Retinal pigment epithelial cell (primary cell): ENCODE measurements around the gene NOP10.

GRCh38 chr15:31504335-31504746 is 177.7 kb downstream of the KLF13 start:
- RRBS: no CpG with 5 or more reads among the region's 10 CpGs

DNA sequence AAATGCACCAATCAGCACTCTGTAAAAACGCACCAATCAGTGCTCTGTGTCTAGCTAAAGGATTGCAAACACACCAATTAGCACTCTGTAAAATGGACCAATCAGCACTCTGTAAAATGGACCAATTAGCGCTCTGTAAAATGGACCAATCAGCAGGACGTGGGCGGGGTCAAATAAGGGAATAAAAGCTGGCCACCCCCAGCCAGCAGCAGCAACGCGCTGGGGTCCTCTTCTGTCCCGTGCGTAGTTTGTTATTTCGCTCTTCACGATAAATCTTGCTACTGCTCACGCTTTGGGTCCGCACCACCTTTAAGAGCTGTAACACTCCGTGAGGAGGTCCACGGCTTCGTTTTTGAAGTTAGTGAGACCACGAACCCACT is 52.7 kb upstream of the OTUD7A start:
- RRBS: no CpG with 5 or more reads among the region's 16 CpGs

- RRBS: 0% methylated on average over 3 of the region's 20 CpGs
Measured at GRCh38 chr15:32615969-32616384, 673 bp downstream of the ARHGAP11A start.

GRCh38 chr15:32833963-32834896 is 116.4 kb downstream of the GREM1 start:
- RRBS: no CpG with 5 or more reads among the region's 4 CpGs

- RRBS: no CpG with 5 or more reads among the region's 2 CpGs
Measured at GRCh38 chr15:33022512-33022994, 172.0 kb downstream of the FMN1 start.

DNA sequence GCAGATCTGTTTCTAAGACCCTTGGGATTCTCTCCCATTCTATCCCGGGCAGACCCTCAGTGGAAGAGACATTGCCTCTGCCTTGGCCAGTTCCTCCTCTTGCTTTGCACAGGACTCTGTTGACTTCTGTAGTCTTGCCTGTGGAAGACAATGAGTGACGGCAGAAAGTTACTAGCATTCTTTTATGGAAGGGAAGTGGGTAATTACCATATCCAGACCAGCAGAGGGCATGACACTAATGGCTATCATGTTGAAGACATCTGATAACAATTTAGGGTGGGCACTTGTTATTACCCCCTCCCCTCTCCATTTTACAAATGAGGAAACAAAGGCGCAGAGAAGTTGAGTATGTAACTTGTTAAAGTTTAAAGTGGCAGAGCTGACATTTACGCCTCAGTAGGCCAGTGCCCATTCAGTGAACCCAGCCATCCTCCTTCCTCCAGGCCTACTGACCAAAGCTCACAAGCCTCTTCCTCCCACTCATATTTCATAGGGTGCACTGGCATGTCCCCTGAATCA is 48.2 kb upstream of the FMN1 start:
- RRBS: no CpG with 5 or more reads among the region's 4 CpGs

DNA sequence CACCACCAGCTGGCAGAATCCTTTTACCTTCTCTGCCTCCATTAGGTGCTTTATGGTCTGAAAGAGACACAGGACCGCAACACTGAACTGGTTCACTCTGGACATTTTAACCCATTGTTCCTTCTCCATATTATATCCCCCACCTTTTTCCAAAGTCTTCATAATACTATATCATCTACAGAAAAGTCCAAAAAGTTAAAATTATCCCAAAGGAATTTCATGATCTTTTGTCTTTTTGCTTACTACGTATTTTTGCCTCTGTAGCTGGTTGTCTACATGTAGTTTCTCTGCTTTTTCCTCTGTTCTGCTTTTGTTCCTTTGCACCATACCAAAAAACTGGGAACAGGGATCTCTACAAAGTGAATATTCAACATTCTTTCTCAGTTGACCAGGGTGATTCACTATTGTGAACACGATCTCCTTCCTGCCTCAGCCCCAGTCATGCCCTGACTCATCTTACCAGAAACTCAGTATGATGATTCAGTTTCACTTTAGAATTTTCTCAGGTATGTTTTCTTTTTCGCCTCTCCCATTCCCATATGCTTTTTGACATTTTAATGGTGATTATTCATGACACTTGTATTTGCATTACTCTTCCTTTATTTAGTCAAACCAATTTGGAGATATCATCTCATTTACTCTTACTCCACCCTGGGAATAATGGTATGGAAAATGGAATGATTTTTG is 14.4 kb downstream of the EMC4 start:
- RRBS: no CpG with 5 or more reads among the region's 4 CpGs

DNA sequence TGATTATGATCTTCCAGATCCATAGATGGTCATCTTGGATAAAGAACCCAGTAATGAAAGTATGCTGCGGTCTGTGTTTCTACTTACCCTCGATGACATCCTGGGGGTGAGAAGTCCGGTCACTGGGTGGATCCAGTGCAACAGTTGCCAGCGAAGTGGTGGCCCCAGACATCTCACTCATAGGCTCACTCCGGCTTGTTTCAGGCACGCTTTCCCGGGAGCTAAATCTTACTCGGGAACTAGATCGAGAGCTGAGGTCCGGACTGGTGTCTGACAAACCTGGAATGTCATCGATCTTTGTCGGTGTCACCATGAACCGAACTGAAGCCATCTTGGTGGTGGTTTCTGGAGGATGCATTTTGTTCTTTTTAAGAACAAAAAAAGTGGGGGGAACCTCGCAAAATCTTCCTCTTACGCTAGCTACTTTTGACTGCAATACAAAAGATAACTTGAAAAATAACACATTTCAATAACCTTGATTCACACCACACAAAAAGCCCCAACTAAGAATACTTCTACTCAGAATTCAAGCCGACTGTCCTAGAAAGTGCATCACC is 1.2 kb downstream of the SLC12A6 start:
- RRBS: 92% methylated on average over 4 of the region's 16 CpGs

- RRBS: no CpG with 5 or more reads among the region's 61 CpGs
Measured at GRCh38 chr15:34342218-34343343, at the start of gene NOP10. NOP10 (minus strand) TSS chr15:34343136.

DNA sequence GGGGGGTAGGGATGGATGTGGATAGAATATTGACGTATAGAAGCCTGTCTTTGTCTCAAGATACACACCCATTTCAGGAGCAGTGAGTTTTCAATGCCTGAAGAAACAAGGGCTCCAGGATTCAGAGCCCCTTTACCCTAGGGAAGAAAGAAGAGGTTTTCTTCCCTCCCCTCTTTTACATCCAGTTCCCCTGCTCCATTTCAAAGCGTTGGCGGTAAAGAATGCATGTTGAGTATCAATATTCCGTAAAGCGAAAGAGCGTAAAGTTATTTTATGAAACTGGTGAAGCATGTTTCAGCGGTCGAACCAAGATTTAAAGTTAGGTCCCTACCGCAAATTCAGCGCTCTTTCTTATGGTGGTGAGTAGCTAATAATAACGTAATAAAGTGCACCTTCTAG is 228 bp downstream of the NUTM1 start:
- RRBS: no CpG with 5 or more reads among the region's 11 CpGs

- RRBS: no CpG with 5 or more reads among the region's 18 CpGs
Measured at GRCh38 chr15:34364770-34365801, 1.9 kb downstream of the LPCAT4 start.

GRCh38 chr15:34656217-34657064 is 73.0 kb upstream of the GOLGA8B start:
- RRBS: no CpG with 5 or more reads among the region's 12 CpGs

- RRBS: no CpG with 5 or more reads among the region's 13 CpGs
Measured at GRCh38 chr15:34799175-34799806, 3.9 kb upstream of the ACTC1 start.

GRCh38 chr15:34855079-34855452 is 59.7 kb upstream of the ACTC1 start:
- RRBS: no CpG with 5 or more reads among the region's 3 CpGs

GRCh38 chr15:35061447-35062460 is 23.3 kb downstream of the NANOGP8 start:
- RRBS: no CpG with 5 or more reads among the region's 12 CpGs

- RRBS: no CpG with 5 or more reads among the region's 4 CpGs
Measured at GRCh38 chr15:35191858-35192431, 106.8 kb upstream of the NANOGP8 start.

- RRBS: no CpG with 5 or more reads among the region's 1 CpG
Measured at GRCh38 chr15:35306209-35306715, 221.2 kb upstream of the NANOGP8 start.

DNA sequence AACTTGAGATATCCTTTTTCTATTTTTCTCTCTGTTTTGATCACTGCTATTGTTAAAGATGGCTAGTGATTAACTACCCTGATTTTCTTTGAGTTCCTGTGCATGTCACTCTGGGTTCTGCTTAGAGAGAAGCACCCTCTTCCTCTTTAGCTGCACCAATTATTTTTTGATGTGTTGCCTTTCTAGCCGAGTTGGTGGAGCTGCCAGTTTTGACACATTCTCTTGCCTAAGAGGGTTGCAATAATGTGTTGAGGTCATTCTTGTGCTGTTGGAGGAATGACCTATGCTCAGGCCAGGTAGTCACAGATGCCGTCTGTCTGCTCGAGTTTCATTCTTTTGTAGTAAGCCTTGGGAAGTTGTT is 84.5 kb upstream of the DPH6 start:
- RRBS: no CpG with 5 or more reads among the region's 3 CpGs

- RRBS: no CpG with 5 or more reads among the region's 5 CpGs
Measured at GRCh38 chr15:36427951-36428753, 151.3 kb upstream of the CDIN1 start.